ENCODE data around the gene NLN.

DNA sequence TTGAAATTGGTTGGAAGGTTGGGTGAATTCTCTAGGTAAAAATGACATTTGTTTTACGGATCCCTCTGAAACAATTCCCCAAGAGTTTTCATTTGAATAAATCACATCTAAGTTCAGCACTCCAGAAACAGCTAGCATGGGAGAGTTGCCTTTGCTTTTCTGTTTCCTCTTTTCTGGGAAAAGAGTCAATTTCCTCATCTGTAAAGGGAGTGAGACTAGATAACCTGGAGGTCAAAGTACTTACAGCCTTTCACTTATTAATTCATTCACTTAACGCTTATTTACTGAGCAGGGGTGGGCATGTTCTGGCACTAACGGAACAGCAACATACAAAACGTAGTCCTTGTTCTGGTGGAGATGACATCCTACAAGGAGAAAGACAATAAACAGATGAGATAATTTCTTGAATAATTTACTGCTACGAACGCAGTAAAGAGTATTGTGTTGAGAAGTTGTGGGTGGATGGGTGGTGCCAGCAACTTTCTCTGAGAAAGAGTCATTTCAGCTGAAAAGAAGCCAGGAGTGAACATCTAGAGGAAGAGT is 335.5 kb downstream of the ZSWIM6 start:
- RRBS, result no CpG with 5 or more reads among the region's 6 CpGs
CAGE:
- cytosol, long polyA plus RNA, result no peak
- long polyA plus RNA, result no peak
- nucleus, long polyA plus RNA, result no peak

GRCh38 chr5:62527669-62528445 is 50.8 kb upstream of the LRRC70 start:
- RRBS, result no CpG with 5 or more reads among the region's 3 CpGs
CAGE:
- cytosol, long polyA plus RNA, result no peak
- long polyA plus RNA, result no peak
- nucleus, long polyA plus RNA, result no peak

GRCh38 chr5:64506837-64507029 is 918 bp downstream of the RGS7BP start:
- RRBS, result no CpG with 5 or more reads among the region's 4 CpGs
CAGE:
- cytosol, long polyA plus RNA, result no peak
- long polyA plus RNA, result no peak
- nucleus, long polyA plus RNA, result no peak

DNA sequence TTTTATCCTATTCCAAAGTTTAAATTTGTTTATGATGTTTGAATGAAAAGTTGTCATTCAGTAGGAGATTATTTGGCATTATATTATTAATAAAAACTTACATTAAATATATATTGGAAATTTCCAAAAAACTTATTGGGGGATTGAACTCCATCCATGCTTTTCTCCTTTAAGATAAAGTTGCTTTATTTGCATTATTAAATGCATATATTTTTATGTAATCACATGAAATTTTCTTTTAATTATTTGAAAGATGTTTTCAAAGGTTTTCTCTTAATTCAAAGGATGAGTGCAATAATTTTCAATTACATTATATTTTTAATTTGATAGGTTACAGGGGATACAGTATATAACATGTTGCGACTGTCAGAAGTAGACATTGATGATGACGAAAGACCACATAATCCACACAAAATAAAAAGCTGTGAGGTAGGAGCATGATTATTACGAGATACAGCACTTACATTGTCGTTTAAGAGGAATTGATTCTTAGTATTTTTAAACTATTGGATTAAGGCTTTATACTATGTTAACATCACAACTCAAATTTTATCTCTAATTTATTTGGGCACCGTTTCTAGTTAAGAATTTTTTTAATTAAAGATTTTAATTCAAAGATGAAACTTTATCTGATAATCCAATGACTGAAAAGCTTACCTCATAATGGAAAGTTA is 16.6 kb downstream of the CWC27 start:
- RRBS, result no CpG with 5 or more reads among the region's 5 CpGs
CAGE:
- cytosol, long polyA plus RNA, result no peak
- long polyA plus RNA, result no peak
- nucleus, long polyA plus RNA, result no peak

DNA sequence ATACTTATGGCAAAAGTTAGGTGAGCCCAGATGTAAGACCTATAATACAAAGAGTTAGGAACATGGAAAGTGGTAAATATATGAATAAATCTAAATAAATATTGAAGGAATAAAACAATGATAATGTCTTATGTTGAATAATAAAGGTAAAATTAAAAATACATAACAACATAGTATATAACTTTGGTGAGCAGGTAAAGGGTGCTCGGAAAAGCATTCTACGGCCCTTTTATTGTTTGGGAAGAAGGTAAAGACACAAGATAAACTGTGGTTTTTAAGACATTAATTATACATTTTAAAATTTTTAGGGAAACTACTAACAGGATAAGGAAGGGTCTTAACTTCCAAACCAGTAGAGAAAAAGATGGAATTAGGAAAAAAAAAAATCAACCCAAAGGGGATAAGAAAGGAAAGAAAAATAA is 127.6 kb downstream of the CWC27 start:
- RRBS, result no CpG with 5 or more reads among the region's 2 CpGs
CAGE:
- cytosol, long polyA plus RNA, result no peak
- long polyA plus RNA, result no peak
- nucleus, long polyA plus RNA, result no peak

DNA sequence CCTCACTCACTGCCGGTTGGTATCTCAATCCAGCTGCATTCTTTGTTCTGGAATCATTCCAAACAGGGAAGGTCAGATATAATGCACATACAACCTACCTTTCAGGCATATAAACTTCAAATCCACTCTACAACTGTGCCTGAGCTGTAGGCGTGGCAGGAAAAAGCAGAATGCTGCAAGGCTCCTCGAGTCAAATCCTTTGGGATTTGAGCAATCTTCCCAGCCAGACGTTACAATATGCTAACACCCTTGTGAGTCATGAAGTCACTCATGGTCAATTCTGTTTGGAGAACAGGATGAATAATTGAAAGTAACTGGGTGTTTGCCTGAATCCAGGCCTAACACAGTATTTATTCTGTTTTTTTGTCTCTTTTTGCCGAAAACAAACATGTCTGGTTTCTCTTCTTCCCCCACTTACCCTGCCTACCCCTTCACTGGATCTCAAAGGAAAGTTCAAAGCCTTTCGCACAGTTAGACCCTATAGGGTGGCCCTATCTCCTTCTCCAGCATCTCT is 294.0 kb downstream of the CWC27 start:
- RRBS, result no CpG with 5 or more reads among the region's 6 CpGs
CAGE:
- cytosol, long polyA plus RNA, result no peak
- long polyA plus RNA, result no peak
- nucleus, long polyA plus RNA, result no peak

DNA sequence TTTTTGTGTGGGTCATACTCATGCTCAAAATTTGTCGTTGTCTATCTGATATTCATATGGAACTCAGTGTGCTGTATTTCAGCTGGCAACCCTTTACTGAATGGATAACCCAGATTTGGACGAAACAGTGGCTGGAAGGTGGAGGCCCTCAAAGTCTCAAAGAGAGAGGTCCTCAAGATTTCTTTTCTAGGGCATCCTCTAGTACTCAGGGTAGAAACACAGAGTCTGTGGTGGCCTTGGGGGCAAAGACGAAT is 333.6 kb downstream of the CWC27 start:
- RRBS, result no CpG with 5 or more reads among the region's 3 CpGs
CAGE:
- cytosol, long polyA plus RNA, result no peak
- long polyA plus RNA, result no peak
- nucleus, long polyA plus RNA, result no peak

DNA sequence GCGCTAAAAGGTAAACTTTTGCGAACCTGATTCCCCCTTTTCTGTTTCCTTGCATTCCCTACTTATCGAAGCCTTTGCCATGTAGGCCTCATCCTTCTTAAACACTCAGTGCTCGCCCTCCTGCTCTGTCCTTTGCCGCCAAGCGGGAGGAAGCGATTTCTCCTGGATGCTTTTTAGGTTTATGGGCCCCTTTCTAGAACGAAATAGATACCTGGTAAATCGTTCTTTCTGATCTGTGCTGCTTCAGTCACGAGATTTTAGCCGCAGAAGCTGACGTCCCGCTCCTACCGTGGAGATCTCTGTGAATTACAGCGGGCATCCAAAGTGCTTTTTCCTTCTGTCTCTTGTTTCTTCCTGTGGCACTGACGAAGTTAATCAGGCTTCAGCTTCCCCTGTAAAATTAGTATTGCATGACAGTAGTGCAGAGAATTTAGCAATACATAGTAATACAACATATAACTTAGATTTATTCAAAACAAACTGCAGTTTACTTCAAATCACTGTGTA is 323 bp downstream of the SHLD3 start:
- RRBS, result no CpG with 5 or more reads among the region's 16 CpGs
CAGE:
- cytosol, long polyA plus RNA, result no peak
- long polyA plus RNA, result no peak
- nucleus, long polyA plus RNA, result no peak

- RRBS, result no CpG with 5 or more reads among the region's 11 CpGs
CAGE:
- cytosol, long polyA plus RNA, result no peak
- long polyA plus RNA, result no peak
- nucleus, long polyA plus RNA, result no peak
Observed at GRCh38 chr5:65719324-65720270, 2.3 kb downstream of the SGTB start.

DNA sequence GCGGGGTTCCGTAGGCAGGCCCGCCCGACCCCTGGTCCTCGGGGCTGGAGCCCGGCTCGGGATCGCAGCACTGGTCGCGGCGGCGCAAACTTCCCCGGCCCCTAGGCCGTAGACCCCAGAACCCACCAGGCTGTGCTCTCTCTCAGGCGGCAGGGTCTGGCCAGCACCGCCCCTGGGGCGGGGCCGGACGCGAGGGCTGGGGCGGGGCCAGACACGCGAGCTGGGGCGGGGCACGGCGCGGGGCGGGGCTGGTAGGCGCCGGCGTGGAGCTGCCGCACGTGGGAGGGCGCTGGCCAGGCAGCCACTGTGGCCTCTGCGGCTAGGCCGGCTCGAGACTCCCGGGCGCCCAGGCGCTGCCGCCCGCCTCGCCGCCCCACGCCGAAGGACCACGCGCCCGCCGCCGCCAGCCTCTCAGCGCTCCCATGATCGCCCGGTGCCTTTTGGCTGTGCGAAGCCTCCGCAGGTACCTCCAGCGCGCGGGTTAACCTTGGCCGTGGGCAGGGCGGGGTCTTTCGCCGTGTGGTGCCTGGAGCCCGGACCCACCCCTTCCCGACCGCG is at the start of gene NLN:
Gene NLN (plus strand): TSS at position 254 of the 558 bp plus-strand sequence.
- RRBS, result 1% methylated on average over 51 of the region's 67 CpGs
CAGE:
- cytosol, long polyA plus RNA, result start-site peak on the minus strand centred at position 97 of the sequence, 134 bp wide, 564 and 317 reads in 2 replicates
- long polyA plus RNA, result start-site peak on the minus strand centred at position 129 of the sequence, 69 bp wide, 183 and 575 reads in 2 replicates
- nucleus, long polyA plus RNA, result start-site peak on the minus strand centred at position 123 of the sequence, 57 bp wide, 122 and 235 reads in 2 replicates

DNA sequence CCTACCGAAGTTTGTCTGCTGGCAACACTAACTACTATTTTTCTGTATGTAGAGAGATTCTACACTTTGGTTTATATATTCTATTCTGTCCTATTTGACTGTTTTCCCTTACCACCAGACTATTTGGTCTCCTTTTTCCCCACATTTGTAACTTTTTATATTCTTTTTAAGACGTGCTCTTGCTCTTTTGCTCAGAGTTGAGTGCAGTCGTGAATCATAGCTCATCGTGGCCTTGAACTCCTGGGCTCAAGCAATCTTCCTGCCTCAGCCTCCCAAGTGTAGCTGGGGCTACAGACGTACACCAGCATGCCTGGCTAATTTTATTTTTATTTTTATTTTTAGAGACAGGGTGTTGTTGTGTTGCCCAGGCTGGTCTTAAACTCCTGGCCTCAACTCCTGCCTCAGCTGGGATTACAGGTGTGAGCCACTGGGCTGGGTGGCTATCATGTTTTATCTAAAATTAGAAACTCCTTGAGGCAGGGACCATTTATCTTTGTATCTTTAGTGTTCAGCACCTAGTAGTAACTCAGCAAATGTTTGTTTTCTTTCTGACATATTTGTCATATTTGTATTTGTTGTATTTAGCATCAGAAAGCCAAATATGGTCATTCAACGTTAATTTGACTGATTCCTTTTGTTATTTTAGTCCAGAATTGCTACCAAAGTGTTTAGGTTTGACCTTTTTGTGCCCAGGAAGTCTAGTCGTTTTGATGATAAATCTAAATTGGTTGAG is 44.2 kb downstream of the ERBIN start:
- RRBS, result no CpG with 5 or more reads among the region's 7 CpGs
CAGE:
- cytosol, long polyA plus RNA, result no peak
- long polyA plus RNA, result no peak
- nucleus, long polyA plus RNA, result no peak

DNA sequence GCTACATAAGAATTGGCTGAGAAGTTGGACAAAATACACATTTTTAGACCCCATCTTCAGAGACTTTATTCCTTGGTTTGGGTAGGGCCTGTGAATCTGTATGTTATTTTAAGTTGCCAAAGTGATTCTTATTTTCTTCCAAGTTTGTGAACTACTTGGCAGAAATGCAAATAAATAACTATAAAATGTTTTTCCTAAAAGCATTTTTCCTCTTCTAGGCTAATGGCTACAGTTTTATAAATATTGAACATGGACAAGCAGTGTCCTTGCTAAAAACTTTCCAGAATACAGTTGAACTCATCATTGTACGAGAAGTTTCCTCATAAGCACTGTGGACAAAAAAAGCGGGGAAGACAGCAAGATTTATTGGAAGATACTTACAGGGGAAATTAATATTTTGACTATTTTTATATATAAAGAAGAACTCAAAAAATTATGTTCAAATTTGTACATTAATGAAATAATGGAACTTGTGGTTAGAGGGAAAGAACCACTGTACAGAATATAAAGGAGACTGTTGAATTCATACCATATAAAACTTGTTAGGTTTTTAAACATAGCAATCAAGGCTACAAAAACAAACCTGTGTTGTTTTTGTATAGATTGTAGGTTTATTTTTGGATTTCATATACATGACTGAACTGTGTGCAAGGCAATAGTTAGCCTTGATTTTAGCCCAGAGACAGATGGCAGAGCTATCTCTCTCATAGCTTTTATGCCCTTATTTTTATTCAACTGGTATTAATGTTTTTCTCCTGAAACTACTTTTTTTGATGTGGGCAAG is 65.7 kb upstream of the SREK1 start:
- RRBS, result no CpG with 5 or more reads among the region's 2 CpGs
CAGE:
- cytosol, long polyA plus RNA, result no peak
- long polyA plus RNA, result no peak
- nucleus, long polyA plus RNA, result no peak

- RRBS, result no CpG with 5 or more reads among the region's 2 CpGs
CAGE:
- cytosol, long polyA plus RNA, result no peak
- long polyA plus RNA, result no peak
- nucleus, long polyA plus RNA, result no peak
Observed at GRCh38 chr5:66333145-66333559, 189.1 kb downstream of the SREK1 start.

DNA sequence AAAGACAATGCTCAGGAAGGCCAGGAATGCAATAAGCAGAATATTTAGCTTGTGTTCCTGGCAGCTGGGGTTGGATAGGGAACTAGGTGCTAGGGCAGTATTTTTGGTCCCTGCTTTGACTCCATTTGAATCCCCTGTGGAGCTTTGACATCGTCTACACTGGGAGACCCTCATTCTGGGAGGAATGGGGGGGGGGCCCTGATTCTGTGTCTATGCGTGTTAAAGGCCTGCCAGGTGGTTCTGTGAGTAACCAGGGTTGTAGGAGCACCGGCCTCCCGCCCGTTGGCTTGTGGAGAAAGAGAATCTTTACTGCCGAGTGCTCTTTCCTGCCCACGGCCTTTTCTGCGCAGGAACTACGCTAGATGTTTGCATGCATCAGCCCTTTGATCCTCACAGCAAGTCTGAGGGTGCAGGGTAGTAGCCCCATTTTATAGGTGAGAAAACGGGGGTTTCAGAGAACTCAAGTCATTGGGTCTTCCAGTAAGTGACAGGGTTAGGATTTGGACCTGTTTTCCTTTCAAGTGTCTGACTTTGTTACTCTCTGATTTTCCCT is 21.7 kb downstream of the MAST4 start:
- RRBS, result no CpG with 5 or more reads among the region's 10 CpGs
CAGE:
- cytosol, long polyA plus RNA, result no peak
- long polyA plus RNA, result no peak
- nucleus, long polyA plus RNA, result no peak

- RRBS, result no CpG with 5 or more reads among the region's 3 CpGs
CAGE:
- cytosol, long polyA plus RNA, result no peak
- long polyA plus RNA, result no peak
- nucleus, long polyA plus RNA, result no peak
Observed at GRCh38 chr5:66891358-66891996, 295.3 kb downstream of the MAST4 start.

- RRBS, result no CpG with 5 or more reads among the region's 2 CpGs
CAGE:
- cytosol, long polyA plus RNA, result no peak
- long polyA plus RNA, result no peak
- nucleus, long polyA plus RNA, result no peak
Observed at GRCh38 chr5:67037087-67037450, 159.5 kb downstream of the CD180 start.

- RRBS, result no CpG with 5 or more reads among the region's 8 CpGs
CAGE:
- cytosol, long polyA plus RNA, result no peak
- long polyA plus RNA, result no peak
- nucleus, long polyA plus RNA, result no peak
Observed at GRCh38 chr5:67050054-67051156, 146.2 kb downstream of the CD180 start.

DNA sequence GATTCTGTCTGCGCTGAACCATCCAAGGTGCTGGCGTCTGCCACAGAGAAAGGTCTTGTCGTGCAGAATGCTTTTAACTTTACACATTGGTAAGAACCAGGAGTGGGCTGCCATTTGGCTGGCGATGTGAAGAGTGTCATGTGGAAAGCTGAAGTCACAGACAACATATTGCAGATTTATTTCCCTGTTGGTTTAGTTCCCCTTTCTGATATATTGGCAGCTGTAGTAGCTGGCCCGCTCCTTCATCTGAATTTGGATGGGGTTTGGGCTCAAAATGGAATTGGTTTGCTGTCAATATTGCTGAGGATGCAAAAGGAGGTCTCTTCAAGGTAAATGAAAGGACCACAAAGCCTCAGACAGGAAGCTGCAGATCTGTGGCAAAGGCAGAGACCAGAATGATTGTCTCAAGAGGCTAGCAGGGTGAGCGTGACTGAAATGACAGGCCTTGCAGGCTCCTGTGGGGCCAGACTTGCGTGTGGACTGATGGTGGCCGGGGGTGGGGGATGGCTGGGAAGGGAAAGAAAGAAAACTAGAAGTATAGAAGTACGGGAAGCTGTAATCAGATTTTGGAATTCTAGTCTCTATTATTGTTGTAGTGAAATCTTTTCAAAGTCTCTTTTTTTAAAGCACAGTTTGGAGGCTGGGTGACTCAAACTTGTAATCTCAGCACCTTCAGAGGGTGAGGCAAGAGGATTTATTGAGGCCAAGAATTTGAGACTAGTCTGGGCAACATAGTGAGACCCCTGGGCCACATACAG is 25.1 kb upstream of the CD180 start:
- RRBS, result no CpG with 5 or more reads among the region's 9 CpGs
CAGE:
- cytosol, long polyA plus RNA, result no peak
- long polyA plus RNA, result no peak
- nucleus, long polyA plus RNA, result no peak

DNA sequence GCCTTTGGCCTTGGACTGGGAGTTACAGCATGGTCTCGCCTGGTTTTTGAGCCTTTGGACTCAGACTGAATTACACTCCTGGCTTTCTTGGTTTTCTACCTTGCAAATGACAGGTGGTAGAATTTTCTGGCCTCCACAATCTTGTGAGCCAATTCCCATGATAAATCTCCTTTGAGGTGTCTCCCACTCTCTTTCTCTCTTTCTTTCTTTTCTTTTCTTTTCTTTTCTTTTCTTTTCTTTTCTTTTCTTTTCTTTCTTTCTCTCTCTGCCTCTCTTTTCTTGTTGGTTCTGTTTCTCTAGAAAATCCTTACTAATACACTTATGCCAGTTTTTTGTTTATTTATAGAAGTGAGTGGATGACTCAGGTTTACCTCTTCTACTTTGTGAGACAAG is 60.7 kb upstream of the CD180 start:
- RRBS, result no CpG with 5 or more reads among the region's 1 CpG
CAGE:
- cytosol, long polyA plus RNA, result no peak
- long polyA plus RNA, result no peak
- nucleus, long polyA plus RNA, result no peak

DNA sequence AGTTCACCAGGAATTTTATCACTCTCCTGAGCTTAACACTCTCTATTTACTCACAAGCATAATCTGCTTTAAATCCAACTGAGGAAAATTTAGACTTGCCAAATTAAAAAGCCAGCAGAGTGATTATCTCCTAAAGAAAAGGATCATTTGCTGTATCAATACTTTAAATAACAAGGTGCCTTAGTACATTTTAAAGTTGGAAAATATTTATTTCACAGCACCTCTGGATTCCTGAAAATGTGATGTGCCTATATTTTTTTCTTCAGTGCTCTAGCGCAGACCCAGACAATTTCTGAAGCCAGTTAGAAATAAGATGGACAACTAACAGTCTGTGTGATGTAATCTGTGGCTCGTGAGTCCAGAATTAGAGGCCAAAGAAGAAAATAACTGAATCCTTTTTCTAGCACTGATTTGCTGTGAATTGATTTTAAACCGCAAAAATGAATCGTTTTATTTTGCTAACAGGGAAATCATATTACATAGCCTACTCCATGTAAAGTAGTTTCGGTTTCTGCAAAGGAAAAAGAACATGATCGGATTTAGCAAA is 445.8 kb upstream of the CD180 start:
- RRBS, result no CpG with 5 or more reads among the region's 6 CpGs
CAGE:
- cytosol, long polyA plus RNA, result no peak
- long polyA plus RNA, result no peak
- nucleus, long polyA plus RNA, result no peak